Breast epithelium (tissue), 2 donors: ENCODE data around the gene LCORL.

DNA sequence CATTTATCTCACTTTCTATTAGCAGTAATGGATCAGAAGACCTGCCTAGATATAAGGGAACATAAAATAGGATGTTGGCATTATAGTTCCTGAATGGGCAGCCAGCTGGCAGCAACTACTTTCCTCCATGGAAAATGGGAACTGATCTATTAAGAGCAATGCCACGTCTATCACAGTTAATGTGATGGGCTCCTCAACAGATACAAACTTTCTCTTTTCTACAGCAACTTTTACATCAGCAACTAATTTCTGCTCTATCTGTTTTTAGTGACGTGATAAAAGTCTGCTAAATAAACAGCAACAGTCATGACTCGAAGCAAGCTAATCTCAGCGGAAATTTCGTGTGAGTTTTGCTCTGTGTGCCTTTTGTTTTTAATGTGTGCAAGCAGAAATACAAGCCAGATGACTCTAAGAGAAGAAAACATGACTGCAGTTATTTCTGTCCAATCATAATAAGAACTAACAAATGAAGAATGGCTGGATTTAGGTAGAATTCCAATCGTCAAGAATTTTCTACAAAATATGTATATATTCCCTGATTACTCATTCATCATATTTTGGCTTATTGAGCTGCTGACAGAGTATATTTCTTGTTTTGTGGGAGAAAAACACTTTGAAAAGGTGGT is 214.4 kb downstream of the LDB2 start:
- PRO-cap = no peak
- RAMPAGE, long total RNA, 2 experiments = no peak in any of the 2 experiments

DNA sequence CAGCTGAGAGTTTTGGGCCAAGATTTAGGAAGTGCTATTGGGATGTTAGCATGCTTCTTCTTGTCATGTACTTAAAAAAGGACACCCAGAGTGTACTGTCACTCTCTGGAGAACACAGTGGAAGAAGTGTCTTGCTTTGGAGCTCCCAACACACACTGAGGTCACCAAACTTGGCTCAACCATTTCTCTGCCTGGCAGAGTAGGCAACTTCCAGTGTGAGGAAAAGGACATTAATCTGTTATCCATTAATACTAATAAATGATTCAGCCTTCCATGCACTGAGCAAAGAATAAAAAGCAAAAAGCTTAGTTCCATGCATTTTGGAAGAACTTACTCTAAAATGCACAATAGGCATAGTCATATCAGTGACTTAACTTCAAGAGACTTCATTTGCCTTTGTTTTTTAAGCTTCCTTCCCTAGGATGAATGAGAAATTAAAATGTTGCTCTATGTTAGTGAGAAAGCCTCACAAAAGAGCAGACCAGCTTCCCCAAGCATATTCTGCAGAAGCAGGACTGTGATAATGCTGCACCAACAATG is 59.9 kb downstream of the LDB2 start:
- PRO-cap = no peak
- RAMPAGE, long total RNA, 2 experiments = no peak in any of the 2 experiments

- PRO-cap = no peak
- RAMPAGE, long total RNA, 2 experiments = no peak in any of the 2 experiments
Observed at GRCh38 chr4:16890523-16891207, 7.8 kb downstream of the LDB2 start.

DNA sequence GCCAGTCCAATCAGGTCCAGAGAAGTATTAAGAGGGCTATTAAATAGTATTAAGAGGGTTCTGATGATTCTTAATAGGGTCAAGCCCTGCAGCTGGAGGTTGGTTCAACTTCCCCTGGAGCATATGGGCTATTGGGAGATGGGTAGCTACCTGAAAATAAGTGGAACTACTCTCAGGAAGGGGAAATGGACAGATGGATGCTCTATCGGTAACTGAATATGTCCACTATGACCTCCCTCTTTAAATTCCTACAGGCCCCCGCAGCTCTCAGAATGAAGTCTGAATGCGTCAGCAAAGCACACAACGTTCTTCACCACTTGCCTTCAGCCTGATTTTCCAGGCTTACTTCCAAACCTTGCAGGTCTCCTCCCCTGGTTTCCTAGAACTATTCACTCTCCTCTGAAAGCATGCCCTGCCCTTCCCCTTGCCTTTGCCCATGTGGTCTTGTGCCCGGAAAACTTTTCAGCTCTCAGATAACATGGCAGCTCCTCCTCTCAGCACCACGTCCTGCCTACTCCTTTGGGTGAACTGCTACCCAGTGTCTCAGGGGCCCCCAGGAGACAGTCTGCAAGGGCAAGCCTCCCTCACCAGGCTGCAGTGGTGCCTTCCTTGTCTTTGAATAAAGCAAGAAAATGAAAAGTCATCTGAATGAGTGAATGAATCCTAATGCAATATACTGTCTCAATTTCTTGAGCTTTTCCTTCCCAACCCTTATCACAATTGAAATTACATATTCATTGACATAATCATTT is 268.5 kb upstream of the LDB2 start:
- PRO-cap = no peak
- RAMPAGE, long total RNA, 2 experiments = no peak in any of the 2 experiments

- PRO-cap = no peak
- RAMPAGE, long total RNA, 2 experiments = no peak in any of the 2 experiments
Observed at GRCh38 chr4:17482626-17483186, 29.2 kb downstream of the QDPR start.

DNA sequence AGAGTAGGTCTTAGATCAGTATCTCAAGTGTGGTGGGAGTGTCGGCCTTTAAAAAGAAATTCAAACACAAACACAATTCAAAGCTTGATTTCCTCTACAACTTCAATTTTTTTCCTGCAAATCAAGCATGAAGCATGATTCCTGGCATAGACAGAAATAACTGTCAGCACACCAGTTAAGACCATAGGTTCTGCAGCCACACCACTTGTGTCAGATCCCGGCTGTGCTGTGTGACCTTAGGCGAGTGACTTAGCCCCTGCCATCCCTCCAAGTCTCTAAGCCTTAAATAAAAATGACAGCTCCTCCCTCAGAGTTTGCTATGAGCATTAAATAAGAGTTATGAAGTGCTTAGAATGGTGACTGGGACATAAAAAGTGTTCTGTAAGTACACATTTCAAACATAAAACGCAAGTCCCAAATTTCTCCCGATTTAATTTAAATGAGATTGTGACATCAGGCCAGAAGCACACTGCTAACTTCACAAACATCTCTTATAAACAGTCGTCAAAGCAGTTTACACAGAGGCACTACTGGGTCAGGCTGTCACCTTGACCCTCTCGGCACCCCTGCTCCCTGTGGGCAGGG is 22.4 kb downstream of the QDPR start:
- PRO-cap = no peak
- RAMPAGE, long total RNA, 2 experiments = no peak in any of the 2 experiments

- PRO-cap = no peak
- RAMPAGE, long total RNA, 2 experiments = no peak in any of the 2 experiments
Observed at GRCh38 chr4:17629963-17630664, 15.7 kb downstream of the MED28 start.

- PRO-cap = bidirectional peak, plus-strand start at chr4:18021919, minus-strand start at chr4:18021753; bidirectional peak, plus-strand start at chr4:18022063, minus-strand start at chr4:18021993; bidirectional peak, plus-strand start at chr4:18022427, minus-strand start at chr4:18022137
- RAMPAGE, long total RNA, 2 experiments = no peak in any of the 2 experiments
Observed at GRCh38 chr4:18021627-18022227, at the start of gene LCORL. LCORL (minus strand) TSS chr4:18021755.

DNA sequence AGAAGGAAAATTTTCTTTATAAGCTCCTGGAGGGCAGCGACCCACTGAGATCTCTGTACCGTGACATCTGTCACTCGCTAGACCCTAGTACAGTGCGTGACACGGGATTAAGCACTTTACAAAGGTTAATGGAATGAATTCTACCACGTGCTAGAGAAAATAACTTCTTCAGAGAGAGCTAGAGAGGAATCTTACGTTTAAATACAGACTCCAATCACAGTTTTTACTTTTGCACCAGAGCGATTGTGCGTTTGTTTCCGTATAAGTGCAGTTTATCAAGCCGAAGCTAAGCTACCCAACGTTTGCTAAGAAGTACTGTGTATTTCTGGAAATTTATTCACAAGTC is 1.2 kb upstream of the LCORL start:
- PRO-cap = no peak
- RAMPAGE, long total RNA, 2 experiments = no peak in any of the 2 experiments

- PRO-cap = no peak
- RAMPAGE, long total RNA, 2 experiments = start-site peak on the plus strand in 1 of 2 experiments, at chr4:19455413-19455435 at its widest, 9 reads per replicate
Observed at GRCh38 chr4:19455163-19455713, 796.5 kb upstream of the SLIT2 start.

DNA sequence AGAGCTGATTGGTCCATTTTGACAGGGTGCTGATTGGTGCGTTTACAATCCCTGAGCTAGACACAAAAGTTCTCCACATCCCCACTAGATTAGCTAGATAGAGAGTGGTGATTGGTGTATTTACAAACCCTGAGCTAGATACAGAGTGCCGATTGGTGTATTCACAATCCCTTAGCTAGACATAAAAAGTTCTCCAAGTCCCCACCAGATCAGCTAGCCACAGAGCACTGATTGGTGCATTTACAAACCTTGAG is 73.2 kb upstream of the SLIT2 start:
- PRO-cap = no peak
- RAMPAGE, long total RNA, 2 experiments = no peak in any of the 2 experiments

- PRO-cap = no peak
- RAMPAGE, long total RNA, 2 experiments = no peak in any of the 2 experiments
Observed at GRCh38 chr4:22392217-22392779, 123.6 kb downstream of the ADGRA3 start.

DNA sequence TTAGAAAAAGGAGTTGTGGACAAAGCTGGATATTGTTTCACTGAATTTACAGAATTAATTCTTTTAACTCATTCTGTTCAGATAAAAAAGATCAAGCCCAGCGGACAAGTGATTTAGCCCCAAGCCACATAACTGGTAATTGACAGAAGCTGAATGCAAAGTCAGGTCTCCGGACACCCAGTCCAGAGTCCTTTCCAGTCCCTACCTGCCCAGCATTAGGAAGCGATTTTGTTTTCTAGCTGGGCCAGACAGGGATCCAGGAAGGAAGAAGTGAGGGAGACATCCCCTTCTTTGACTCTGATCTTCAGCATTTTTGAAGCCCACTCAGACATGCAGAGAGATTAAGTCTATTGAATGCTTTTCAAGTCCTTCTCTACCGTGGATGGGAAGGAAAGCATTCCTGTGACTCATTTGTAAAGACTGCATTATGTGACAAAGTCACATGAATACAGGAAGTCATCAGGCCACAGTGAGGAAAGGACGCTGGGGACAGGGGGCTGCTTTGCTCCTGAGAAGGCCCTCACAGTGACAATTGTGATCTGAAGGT is 109.3 kb upstream of the ADGRA3 start:
- PRO-cap = no peak
- RAMPAGE, long total RNA, 2 experiments = no peak in any of the 2 experiments

DNA sequence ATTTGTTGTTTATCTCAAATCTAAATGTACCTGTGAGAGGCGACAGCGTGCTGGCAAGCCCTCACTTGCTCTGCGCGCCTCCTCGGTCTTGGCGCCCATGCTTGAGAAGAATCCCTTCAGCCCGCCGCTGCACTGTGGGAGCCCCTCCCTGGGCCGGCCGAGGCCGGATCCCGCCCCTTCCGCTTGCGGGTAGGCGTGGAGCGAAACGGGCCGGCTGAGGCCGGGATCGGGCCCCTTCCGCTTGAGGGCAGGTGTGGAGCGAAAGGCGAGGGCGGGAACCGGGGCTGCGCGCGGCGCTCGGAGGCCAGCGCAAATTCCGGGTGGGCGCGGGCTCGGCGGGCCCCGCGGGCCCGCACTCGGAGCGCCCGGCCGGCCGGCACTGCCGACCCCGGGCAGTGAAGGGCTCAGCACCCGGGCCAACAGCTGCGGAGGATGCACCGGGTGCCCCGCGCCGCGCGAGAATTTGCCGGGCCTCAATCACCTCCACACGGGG is 118.7 kb upstream of the ADGRA3 start:
- PRO-cap = no peak
- RAMPAGE, long total RNA, 2 experiments = start-site peak on the minus strand in 1 of 2 experiments, centred at position 146 of the sequence, 12 reads per replicate

GRCh38 chr4:22635323-22635657 is 119.4 kb upstream of the ADGRA3 start:
- PRO-cap = no peak
- RAMPAGE, long total RNA, 2 experiments = no peak in any of the 2 experiments

- PRO-cap = no peak
- RAMPAGE, long total RNA, 2 experiments = no peak in any of the 2 experiments
Observed at GRCh38 chr4:22873916-22874323, 358.1 kb upstream of the ADGRA3 start.

GRCh38 chr4:22997219-22997869 is 481.5 kb upstream of the ADGRA3 start:
- PRO-cap = no peak
- RAMPAGE, long total RNA, 2 experiments = no peak in any of the 2 experiments

GRCh38 chr4:23414163-23414569 is 475.7 kb downstream of the PPARGC1A start:
- PRO-cap = no peak
- RAMPAGE, long total RNA, 2 experiments = no peak in any of the 2 experiments

- PRO-cap = no peak
- RAMPAGE, long total RNA, 2 experiments = no peak in any of the 2 experiments
Observed at GRCh38 chr4:23812624-23813366, 77.1 kb downstream of the PPARGC1A start.

DNA sequence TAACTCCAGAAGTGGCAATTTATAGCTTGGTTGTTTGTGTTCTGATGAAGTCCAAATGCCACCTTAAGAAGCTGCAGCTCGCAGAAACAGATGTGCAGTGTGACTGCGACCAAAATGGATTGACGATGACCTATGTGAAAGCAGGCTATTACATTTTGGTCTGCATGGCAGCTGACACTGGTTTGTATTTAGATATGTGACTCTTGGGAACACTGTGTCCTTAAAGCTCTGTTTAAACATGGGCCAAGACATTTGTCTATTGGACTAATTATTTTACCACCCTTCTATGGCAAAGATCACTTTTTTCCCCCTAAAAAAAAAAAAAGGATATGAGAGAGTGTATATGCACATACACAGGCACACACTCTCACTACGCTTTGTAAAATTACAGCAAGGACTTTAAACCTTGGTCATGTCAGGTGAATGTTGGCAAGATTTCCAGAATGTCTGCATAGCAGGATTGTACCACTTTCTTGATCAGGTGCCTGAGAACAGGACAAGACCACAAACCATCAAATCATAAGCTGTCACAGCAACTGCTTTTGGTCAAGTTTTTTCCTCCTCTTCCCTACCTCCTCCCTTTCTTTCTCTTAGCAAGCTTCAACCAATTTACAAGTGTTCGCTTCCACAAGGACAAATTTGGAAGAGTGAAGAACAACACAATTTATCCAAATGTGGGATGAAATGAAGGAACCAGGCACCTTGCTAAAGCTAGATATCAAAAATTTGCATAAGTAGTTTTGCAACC is 15.4 kb downstream of the PPARGC1A start:
- PRO-cap = no peak
- RAMPAGE, long total RNA, 2 experiments = no peak in any of the 2 experiments